ENCODE measurements around a stretch of chr14.

DNA sequence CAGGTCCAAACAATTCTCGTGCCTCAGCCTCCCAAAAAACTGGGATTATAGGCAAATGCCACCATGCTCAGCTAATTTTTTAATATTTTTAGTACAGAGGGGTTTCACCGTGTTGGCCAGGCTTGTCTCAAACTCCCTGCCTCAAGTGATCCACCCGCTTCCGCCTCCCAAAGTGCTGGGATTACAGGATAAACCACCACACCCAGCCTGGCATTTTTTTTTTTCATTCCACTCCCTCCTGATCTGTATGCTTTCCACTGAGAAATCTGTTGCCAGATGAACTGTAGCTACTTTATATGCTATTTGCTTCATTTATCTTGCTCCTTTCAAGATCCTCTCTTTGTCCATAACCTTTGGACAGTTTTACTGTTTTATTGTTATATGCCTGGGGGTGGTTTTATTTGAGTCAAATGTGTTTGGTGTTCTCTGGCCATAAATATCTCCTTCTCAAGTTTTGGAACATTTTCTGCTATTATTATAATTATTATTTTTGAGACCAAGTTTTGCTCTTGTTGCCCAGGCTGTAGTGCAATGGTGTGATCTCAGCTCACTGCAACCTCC, 18.8 kb downstream of the EAPP start:
- PRO-cap: no peak
- RAMPAGE, long total RNA, 4 experiments: no peak in any of the 4 experiments

DNA sequence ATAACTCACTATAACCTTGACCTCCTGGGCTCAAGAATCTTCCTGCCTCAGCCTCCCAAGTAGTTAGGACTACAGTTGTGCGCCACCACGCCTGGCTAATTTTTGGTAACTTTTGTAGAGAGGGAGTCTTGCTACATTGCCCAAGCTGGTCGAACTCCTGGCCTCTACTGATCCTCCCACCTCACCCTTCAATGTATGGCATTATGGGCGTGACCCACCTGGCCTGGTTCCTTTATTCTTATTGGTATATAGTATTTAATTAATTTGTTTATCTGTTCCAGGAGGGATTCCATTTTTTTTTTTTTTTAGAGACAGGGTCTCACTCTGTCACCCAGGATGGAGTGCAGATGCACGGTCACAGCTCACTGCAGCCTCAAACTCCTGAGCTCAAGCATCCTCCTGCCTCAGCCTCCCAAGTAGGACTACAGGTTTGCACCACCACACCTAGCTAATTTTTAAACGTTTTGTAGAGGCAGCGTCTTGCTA, 40.9 kb upstream of the EAPP start:
- PRO-cap: no peak
- RAMPAGE, long total RNA, 4 experiments: no peak in any of the 4 experiments

GRCh38 chr14:34682629-34683193, 31.7 kb downstream of the CFL2 start:
- PRO-cap: no peak
- RAMPAGE, long total RNA, 4 experiments: no peak in any of the 4 experiments

DNA sequence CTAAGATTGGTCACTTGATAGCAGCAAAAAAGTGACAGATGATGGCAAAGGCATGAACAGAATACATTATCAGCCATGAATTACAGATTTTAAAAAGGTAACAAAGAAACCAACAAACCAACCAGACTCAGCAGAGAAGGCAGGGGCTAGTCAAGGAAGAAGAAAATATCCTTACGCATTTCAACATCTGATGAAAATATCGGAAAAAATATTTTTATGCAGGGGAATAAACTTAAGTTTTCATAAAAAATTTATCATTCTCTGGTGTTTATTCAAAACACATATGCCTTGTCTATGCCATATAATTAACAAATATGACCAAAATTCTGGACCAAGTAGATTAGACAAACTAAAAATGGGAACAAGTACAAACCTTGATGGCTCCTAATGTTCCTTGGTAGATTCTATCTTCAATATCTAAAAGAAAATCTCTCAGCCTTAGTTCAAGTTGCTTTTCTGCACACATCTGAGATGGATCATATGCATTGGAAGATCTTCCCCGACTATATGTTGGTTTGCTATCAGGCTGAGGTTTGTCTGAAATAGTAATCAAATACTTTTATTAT, 59.6 kb upstream of the CFL2 start:
- PRO-cap: no peak
- RAMPAGE, long total RNA, 4 experiments: no peak in any of the 4 experiments

GRCh38 chr14:34874259-34874446, 1.0 kb downstream of the BAZ1A start:
- PRO-cap: no peak
- RAMPAGE, long total RNA, 4 experiments: no peak in any of the 4 experiments

GRCh38 chr14:35197058-35197505, 74.7 kb downstream of the PRORP start:
- PRO-cap: no peak
- RAMPAGE, long total RNA, 4 experiments: no peak in any of the 4 experiments

- PRO-cap: no peak
- RAMPAGE, long total RNA, 4 experiments: no peak in any of the 4 experiments
Observed at GRCh38 chr14:35347279-35347935, 55.2 kb downstream of the PSMA6 start.

GRCh38 chr14:35352004-35353209, 52.1 kb downstream of the NFKBIA start:
- PRO-cap: no peak
- RAMPAGE, long total RNA, 4 experiments: no peak in any of the 4 experiments

- PRO-cap: no peak
- RAMPAGE, long total RNA, 4 experiments: no peak in any of the 4 experiments
Observed at GRCh38 chr14:35386573-35387105, 17.9 kb downstream of the NFKBIA start.

DNA sequence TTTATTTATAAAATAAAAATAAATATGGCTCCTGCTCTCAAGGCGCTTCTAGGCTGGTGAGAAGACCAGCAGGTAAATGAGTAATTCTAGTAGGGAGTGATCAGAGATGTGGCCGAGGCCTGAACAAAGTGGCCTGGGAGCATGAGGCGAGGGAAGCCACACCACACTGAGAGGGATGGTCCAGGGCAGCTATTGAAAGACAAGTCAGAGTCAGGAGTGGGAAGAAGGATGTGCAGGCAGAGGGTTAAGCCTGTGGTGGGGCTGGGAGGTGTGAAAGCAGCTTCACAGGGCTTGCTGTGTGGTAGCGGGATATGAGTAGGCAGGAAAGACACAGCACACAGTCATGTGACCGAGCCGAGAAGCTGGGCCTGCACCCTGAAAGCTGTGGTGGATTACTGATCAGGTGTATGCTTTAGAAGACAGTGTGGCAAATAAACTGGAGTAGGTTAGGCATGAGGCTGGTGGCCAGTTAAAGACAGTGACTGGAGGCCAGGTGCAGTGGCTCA, 12.2 kb upstream of the NFKBIA start:
- PRO-cap: no peak
- RAMPAGE, long total RNA, 4 experiments: no peak in any of the 4 experiments

GRCh38 chr14:36068660-36069199, 242.6 kb downstream of the BRMS1L start:
- PRO-cap: no peak
- RAMPAGE, long total RNA, 4 experiments: no peak in any of the 4 experiments

GRCh38 chr14:36505214-36505842, 14.7 kb downstream of the NKX2-1 start:
- PRO-cap: no peak
- RAMPAGE, long total RNA, 4 experiments: no peak in any of the 4 experiments

- PRO-cap: no peak
- RAMPAGE, long total RNA, 4 experiments: no peak in any of the 4 experiments
Observed at GRCh38 chr14:36508877-36509704, 10.9 kb downstream of the NKX2-1 start.

DNA sequence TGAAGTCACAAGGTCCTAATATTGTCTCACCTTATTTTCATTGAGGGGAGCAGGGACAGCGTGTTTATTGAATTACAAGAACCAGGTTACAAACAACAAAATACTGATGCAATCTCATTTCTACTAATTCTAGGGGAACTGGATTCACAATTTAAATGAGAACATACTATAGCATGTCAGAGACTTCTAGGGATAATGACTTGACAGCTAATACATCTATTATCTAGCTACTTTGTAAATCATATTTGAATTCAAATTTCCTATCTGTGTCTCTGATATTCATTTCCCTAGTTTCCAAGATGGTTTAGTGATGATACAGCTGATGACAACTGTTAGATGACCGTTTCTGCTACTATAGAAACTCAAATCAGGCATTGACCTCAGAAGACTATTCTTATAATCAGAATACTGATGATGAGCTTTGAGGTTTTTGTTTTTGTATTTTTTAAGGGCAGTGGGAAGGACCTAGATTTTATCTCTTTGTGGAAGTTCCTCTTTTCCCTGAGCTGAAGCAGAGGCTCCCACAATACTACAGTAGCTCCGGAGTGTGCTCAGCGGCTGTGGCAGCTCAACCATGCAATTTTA, 145.3 kb downstream of the SLC25A21 start:
- PRO-cap: no peak
- RAMPAGE, long total RNA, 4 experiments: no peak in any of the 4 experiments

DNA sequence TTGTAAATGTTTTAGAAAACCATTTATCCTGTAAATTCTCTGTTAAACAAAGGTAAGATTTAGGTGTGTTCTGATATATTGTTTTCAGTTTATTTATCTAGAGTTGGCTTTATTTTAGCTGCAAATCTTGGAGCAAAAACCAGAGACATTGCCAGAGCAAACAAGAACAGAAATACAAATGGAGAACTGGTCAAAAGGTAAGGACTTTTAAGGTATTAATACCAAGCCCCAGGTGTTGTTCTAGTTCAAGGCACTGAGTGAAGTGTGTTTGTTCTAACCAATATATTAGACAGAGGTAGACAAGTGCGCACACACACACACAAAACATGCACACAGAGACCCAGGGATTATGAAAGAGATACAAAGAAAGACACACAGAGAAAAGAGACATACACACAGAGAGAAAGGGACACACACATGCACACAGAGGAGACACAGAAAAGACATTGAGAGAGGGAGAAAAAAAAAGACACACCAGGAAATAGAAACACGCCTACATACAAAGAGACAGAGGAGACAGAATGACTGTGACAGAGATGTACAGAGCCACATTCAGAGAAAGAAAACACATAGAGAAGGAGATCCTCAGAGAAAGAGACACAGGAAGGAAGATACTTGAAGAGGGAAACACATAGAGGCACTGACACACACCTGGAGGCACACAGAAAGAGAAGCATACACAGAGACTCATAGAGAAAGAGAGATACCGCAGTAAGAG, 50.1 kb downstream of the MIPOL1 start:
- PRO-cap: no peak
- RAMPAGE, long total RNA, 4 experiments: no peak in any of the 4 experiments

DNA sequence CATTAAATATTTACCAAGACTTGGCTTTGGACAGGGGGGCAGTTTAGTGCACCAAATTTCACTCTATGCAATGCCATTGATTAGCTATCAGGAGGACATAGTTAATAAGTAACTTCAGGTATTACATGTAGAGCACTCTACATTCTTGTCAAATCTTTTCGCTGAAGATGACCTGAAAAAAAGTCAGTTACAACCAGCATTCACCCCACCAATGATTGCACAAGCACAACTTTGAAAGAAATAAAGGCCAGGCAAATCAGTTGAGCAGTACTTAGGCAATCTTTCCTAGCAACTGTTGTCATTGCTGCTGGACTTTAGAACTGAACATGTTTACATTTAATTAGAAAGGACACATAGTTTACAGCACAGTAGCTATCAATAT, 128.6 kb downstream of the FOXA1 start:
- PRO-cap: no peak
- RAMPAGE, long total RNA, 4 experiments: no peak in any of the 4 experiments

GRCh38 chr14:37622032-37623198, 27.0 kb downstream of the TTC6 start:
- PRO-cap: no peak
- RAMPAGE, long total RNA, 4 experiments: no peak in any of the 4 experiments

- PRO-cap: no peak
- RAMPAGE, long total RNA, 4 experiments: no peak in any of the 4 experiments
Observed at GRCh38 chr14:38042138-38042638, 165.5 kb upstream of the SSTR1 start.

- PRO-cap: no peak
- RAMPAGE, long total RNA, 4 experiments: no peak in any of the 4 experiments
Observed at GRCh38 chr14:38251979-38252463, 3.9 kb downstream of the CLEC14A start.

- PRO-cap: no peak
- RAMPAGE, long total RNA, 4 experiments: no peak in any of the 4 experiments
Observed at GRCh38 chr14:38255018-38255764, 702 bp downstream of the CLEC14A start.

Data from sigmoid colon (tissue), 4 donors.